Hematopoietic multipotent progenitor cell (in vitro differentiated cells): ENCODE measurements around a stretch of chr3.

GRCh38 chr3:113210254-113211187 is 836 bp upstream of the BOC start:
- CAGE, long polyA plus RNA, result no peak

DNA sequence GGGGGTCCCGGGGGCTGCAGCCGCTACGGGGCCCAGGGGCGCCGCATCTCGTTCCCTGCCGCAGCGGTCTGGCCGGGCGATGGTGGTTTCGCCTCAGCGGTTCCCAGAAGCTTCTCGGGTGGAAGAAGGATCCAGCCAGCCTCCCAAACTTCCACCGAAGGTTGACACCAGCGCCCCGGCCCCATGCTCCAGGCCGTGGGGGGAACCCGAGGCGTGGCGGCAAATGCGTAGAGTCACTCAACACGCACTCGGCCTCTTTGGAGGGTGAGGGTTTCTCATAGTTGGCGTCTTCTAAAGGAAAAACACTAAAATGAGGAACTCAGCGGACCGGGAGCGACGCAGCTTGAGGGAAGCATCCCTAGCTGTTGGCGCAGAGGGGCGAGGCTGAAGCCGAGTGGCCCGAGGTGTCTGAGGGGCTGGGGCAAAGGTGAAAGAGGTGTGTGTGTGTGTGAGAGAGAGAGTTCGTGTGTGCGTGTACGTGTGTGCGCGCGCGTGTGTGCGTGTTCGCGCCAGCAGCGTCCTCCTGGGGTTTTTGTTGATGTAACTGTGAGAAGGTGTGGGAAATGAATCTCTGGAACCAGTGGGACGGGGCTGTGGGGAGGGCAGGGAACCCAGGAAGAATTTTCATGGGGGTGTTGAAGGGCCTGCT is 1.0 kb downstream of the BOC start:
- CAGE, long polyA plus RNA, result no peak

DNA sequence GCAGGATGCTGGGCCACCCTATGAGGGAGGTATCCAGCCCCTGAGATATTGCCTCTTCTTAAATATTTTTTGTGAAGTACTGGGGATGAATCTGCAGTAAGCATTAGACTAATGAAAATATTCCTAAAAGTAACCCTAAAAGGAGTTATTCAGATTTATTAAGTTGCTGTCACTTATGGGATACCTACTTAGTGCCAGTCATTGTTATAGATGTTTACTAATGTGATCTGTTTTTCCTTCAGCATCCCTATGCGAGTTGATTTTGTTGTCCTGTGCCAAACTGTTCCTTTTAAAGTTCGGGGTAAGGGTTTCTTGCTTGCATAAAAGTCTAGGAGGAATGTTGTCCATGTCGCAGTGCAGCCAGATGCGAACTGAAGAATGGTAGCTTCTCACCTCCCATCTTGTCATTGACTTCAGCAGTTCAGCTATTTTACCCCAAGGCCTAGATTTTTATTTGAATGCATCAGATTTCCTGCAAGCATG is 21.3 kb downstream of the BOC start:
- CAGE, long polyA plus RNA, result no peak

- CAGE, long polyA plus RNA, result no peak
Measured at GRCh38 chr3:113284280-113284882, 73.0 kb downstream of the BOC start.

GRCh38 chr3:113291333-113291989 is 80.1 kb downstream of the BOC start:
- CAGE, long polyA plus RNA, result no peak

DNA sequence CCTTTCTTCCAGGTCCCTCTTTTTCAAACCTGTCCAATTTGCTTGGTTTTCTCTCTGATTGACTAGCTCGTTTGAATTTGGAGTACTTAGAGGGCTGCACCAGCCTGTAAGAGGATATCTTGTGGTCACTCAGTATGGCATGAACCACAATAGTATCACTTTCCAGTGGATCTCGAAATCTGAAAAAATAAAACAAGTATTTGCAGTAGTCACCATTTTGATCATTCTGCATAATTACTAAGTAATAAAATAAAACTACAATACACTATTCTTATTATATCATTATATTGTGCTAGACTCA is 96.8 kb downstream of the CFAP44 start:
- CAGE, long polyA plus RNA, result no peak

DNA sequence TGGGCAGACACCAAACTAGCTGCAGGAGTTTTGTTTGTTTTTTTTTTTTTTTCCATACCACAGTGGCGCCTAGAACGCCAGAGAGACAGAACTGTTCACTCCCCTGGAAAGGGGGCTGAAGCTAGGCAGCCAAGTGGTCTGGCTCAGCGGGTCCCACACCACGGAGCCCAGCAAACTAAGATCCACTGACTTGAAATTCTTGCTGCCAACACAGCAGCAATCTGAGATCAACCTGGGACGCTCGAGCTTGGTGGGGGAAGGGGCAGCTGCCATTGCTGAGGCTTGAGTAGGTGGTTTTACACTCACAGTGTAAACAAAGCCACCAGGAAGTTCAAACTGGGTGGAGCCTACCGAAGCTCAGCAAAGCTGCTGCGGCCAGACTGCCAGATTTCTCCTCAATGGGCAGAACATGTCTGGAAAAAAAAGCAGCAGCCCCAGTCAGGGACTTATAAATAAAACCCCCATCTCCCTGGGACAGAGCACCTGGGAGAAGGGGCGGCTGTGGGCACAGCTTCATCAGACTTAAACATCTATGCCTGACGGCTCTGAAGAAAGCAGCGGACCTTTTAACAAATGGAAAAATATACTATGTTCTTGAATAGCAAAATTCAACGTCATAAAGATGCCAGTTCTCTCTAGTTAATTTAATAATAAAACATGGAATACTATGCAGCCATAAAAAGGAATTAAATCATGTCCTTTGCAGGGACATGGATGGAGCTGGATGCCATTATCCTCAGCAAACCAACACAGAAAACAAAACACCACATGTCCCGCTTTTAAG is 29.6 kb downstream of the SPICE1 start:
- CAGE, long polyA plus RNA, result no peak

DNA sequence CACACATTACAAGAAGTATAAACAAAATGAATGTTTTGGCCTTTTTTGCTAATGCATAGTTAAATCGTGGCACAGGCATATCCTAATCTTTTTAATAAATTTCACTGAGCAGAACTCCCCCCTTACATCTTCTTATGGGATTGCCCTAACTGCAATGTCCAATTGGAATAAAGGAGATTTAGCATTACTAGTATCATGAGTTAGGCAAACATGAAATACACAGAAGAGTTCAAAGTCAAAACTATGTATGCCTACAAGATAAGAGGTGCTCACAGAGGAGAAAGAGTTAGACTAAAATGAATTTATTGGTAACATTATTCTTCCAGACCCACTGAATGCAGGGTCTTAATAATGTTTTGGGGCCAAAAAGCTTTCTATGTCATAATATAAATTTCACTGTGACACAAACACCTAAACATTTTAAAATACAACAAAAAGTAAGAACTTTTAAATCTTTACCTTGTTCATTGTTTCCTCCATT is 32.5 kb downstream of the USF3 start:
- CAGE, long polyA plus RNA, result no peak

GRCh38 chr3:113698690-113699457 is 2.4 kb upstream of the USF3 start:
- CAGE, long polyA plus RNA, result no peak

GRCh38 chr3:113783994-113784516 is 37.2 kb downstream of the ATP6V1A start:
- CAGE, long polyA plus RNA, result no peak

DNA sequence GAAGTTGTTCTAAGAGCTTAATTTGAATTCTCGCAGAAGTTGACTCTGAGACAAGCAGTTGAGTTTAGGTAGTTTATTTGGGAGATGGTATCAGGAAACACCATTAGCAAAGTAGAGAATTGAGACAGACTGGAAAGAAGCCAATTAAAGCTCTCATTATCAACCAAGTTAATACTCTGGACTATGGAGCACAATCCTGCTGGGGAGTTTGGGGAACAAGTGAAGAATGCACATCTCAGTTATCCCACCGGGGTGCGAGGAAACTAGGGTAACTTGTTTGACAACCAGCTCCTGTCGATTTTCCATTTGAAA is 25.9 kb upstream of the GRAMD1C start:
- CAGE, long polyA plus RNA, result no peak

DNA sequence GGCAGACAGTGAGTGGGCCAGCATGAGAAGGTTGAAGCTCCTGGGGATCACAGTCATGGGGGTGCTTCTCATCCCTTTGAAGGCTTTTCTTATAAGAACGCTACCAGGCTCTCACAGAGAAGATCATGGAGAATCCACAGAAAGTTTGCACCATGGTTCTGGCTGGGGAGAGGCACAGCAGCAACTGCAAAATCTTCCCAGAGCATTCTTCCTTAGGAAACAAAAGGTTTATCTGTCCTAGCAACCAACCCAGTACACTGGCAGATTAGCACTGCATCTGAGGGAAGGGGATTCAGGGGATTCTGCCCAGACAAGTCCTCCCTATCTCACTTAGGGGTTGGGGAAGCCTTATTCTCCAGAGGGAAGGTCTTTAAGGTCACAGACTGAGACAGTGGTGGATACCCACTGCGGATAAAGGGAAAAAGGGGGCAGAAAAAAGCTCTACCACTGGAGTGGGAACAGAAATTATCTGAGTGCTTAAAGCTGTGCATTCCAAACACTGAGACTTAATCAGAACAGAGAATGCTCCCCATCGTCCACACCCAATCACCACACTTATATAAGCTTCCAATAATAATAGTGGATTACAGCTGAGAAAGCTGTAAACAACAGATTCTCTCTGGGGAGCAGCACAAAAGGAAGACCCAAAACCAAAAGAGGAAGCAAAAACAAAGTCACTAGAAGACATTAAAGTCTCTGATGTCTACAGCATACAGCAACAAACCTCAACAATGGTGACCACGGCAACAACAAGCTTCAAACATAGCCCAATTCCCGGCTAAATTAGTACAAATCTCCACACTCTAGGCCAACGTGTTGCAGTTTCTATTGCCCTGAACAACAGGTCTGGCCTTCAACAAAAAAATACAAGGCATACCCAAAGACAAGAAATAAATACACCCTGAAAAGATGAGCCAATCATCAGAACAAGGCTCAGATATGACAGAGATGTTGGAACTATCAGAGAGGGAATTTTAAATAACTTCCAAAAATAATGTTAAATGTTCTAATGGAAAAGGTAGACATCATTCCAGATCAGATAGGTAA is 37.6 kb downstream of the ZDHHC23 start:
- CAGE, long polyA plus RNA, result no peak

GRCh38 chr3:114325576-114326196 is 31.9 kb downstream of the TIGIT start:
- CAGE, long polyA plus RNA, result no peak

DNA sequence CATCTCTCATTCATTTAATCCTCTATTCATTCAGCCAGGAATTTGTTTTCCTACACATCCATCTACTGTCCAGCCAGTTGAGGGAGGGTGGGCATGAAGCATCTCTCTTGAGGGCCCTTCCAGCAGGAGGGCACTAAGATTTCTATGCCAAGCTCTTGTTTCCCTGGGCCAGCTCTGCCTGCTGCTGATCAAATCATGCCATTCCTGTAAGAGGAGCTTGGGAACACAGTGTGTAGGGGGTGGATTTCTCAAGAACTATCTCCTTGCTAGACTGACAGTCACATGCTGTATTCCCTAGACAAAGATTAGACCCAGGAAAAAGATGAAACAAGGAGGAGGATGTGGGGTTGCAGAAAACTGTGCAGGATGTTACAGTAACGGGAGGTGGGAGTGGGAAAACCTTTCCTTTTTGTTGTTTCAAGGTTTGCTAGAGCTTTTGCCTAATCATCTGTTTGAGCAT is 71.5 kb downstream of the TIGIT start:
- CAGE, long polyA plus RNA, result no peak

- CAGE, long polyA plus RNA, result no peak
Measured at GRCh38 chr3:114410948-114412234, 117.6 kb downstream of the TIGIT start.

DNA sequence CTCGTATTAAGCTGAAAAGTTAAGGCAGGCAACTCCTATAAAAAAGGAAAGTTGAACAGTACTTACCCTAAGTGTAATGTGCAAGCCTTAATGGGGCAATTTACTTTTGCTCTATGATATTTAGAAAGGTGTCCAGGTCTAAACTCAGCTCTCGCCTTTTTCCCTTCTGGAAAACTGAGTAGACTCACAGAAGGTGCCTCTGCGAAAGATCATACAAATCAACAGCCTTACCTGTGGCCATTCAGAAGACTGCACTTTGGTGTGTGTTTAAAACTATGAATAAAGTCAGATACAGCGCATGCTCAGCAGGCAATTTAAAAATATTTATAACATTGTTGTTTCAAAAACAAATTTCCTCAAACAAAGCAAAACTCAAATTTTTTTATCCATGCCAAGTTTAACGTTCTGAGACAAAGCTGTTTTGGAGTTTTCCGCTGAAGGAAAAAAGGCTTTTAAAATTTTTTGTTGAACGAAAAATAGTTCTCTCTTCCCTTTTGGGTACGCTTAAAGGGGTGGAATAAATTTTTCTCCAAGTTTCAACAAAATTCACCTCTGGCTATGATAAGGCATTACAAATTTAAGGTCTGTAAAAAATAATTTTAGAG is 156.2 kb downstream of the TIGIT start:
- CAGE, long polyA plus RNA, result no peak

DNA sequence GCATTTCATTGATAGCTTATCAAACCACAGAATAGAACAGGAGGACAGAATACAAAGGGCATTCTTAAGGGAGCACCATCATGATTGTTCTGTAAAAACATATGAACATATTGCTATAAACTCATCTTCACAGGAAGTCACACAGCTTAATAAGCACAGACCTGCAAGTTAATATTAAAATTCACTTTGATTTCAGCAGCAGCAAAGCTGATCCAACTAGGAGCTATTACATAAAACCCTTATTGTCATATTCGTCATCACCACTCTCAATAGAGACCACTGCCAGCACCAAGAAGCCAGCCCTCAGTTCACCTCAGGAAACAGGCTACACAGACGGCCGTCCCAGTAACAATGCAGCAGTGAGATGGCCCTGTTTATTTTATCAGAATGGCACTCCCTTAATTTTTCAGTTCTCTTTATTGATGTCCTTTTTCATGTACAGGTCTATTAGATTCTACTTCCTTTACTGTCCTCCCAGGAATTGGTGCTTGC is 272.7 kb downstream of the ZBTB20 start:
- CAGE, long polyA plus RNA, result no peak

- CAGE, long polyA plus RNA, result no peak
Measured at GRCh38 chr3:115254783-115255328, 107.8 kb upstream of the ZBTB20 start.

- CAGE, long polyA plus RNA, result no peak
Measured at GRCh38 chr3:116875375-116875700, 430.1 kb upstream of the LSAMP start.

DNA sequence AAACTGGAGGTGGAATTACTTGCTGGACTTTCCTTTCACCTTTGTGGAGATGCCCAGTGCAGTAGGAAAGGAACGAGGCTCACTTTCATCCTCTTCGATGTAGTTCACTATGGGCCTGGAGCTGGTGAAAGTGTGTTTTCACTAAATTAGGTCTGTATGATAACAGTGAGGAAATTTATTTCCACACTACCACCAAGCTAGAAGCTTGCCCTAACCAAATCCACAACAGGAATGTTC is 1036.3 kb upstream of the LSAMP start:
- CAGE, long polyA plus RNA, result no peak